Epithelial cell of prostate (primary cell): ENCODE measurements around a stretch of chr1.

DNA sequence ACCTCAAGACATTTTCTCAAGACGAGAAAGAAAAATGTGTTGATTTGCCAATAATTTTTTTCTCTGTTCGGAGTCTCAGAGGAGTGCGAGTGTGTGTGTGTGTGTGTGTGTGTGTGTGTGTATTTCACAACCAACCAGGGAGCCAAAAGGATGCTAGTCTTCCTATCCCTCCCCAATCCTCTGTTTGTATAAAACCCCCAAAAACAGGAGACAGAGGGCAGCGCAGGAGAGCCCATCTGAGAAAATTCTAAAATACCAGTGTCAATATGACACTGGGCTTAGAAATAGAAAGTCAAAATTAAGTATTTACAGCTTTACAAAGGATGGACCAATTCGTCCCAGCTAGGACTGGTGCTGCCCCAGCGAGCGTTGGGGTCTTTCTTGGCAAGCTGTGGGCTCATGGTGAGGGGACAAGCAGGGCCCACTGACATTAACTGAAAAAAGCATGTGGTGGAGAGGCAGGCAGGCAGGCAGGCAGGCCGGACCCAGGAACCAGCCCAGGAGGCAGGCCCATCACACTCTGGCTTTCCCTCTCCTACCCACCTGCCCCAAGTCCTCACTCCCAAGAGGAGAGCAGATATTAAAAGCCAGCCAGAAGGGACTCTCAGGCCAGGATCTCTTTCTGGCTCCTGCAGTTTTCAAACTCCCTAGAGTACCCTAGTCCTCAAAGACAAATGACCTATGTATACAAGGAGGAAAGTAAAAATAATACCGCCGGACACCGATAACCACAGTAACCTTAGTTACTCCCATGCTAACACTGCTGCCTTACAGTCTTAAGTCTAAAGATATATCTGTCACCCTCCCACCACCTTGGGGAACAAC is 3.5 kb upstream of the ALDH4A1 start:
- RRBS: no CpG with 5 or more reads among the region's 11 CpGs

DNA sequence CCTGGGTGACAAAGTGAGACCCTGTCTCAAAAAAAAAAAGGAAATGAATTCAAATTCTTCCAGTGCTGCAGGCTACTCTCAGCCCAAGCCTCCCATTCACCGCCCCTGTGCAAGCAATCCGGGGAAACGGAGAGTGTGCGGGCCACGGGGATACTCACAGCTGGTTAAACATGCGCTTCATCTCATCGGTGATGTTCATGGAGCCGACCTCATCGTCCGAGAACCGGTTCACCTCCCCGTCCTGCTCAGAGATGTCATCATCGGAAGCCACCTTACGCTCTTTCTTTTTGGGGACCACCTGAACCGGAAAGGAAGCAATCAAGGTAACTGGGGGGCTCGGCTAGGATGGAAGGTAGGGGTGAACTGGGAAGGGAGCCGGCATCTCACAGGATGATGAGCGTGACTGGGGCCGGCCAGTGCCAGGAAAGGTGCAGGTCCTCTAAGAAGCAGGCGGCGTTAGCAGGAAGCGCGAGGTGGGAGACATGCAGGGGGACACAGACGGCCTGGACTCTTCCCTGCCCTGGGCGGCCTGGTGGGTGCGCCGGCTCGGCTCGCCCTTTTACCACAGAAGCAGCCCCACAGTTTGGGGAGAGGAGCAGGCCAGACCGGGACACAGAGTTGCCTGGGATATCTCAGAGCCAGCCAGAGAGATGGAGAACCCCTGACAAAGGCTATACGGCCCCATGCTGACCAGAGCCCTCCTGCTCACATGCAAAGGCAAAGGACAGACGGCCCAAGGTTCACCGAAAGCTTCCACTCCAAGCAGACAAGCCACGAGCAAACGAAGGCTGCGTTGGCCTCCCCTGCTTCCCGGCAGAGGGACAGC is 14.6 kb upstream of the ALDH4A1 start:
- RRBS: 95% methylated on average over 17 of the region's 37 CpGs

GRCh38 chr1:18957236-18957562 is 723 bp upstream of the IFFO2 start:
- RRBS: 24% methylated on average over 10 of the region's 21 CpGs

DNA sequence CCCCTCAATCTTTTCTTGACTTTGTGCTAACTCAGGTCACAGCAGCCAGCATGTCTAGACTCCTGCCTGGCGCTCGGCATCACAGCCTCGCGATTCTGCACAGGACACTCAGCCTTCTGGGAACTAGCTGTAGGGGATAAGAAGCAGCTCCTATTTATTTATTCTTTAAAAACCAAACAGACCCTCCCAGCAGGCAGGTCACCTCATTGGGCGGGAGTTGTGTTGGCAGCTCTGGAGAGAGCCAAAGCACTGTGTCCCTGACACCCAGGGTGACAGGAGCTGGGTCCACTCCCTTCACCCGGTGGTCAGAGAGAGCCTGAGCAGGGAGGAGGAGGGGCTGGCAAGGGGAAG is 79.5 kb upstream of the IFFO2 start:
- RRBS: 10% methylated on average over 1 of the region's 6 CpGs

DNA sequence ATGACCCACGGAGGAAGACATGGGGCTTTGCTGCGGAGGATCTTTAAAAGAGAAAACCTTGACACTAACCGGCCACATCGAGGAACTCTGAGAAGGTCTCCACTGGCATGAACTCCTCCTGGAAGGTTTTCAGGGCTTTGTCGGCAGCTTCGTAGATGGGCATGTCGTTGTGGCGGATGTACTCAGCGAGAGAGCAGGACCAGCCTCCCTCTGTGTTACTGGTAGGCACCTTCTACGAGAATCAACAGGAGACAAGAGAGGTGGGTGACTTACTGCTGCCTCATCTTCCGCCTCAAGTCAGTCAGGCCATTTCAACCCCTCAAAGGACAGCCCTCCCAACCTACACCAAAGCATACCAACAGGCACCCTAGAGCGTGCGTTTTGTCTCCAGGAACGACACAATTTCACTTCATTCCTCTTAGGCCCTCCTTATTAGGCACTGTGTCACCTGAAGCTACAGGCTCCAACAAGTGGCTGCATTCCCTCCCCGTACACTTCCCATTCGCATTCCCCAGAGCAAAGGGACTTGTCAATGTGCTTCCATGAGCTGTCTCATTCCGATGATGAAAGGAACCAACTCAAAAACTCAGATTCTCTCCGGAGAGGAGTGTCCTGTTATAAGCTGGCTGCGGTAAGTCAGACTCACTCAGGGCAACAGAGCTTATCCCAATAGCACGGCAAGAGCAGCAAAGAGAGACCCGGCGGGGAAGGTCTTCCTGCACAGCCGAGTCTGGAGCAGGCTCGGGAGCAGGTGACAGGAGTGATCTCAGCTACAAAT is 120.4 kb upstream of the IFFO2 start:
- RRBS: 67% methylated on average over 4 of the region's 24 CpGs

GRCh38 chr1:19125937-19126191 is 84.2 kb downstream of the UBR4 start:
- RRBS: no CpG with 5 or more reads among the region's 1 CpG

DNA sequence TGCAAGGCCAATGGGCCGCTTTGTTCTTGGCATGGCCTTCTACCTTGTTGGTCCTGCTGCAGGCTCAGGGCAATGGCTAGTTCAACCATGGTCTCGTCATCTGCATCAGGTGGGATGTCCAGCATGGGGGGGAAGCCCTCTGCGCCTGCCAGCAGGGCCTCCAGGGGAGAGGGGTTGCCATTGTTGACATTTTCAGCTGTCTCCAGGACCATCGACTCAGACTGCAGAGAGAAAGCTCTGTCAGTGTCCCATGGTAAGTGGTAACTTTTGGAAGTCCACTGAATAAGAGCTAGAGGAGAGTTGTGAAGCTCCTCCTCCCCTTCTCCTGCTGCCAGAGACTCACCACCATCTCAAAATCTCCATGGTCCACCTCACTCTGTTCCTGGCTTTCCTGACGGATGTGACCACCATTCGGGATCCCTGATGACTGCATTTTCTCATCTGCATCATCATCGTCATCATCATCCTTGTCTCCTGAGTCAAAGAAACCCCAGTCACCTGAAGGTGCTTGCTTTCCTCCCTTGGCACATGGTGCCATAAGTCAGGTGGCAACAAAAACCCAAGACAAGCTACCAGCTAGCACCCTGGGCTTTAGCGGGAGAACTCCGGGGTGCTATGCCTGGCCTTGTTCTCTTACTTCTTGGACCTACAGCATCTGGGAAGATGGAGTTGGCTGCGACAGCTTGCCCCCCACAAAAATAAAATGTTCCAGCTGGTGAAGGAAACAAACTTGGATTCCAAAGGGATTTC is 68.6 kb downstream of the UBR4 start:
- RRBS: no CpG with 5 or more reads among the region's 10 CpGs

DNA sequence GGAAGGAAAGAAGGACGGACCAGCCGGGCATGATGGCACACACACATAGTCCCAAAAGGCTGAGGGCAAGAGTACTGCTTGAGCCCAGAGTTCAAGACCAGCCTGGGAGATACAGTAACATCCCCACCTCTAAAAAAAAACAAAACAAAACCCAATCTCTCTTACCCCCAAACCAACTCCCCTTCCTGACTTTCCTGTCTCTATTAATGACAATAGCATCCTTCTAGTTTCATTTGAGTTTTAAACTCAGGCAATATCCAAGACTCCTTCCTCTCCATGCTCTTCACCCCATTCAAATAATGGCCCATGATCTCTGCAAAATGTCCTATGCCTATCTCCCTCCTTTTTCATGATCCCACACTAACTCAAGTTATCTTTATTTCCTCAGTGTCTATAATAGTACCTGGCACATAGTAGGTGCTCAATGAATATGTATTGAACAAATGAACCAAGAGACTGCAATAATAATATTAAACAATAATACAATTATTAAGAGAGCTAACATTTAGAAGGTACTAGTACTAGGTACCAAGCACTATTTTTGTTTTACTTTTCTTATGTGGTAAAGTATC is 28.7 kb downstream of the UBR4 start:
- RRBS: no CpG with 5 or more reads among the region's 2 CpGs

DNA sequence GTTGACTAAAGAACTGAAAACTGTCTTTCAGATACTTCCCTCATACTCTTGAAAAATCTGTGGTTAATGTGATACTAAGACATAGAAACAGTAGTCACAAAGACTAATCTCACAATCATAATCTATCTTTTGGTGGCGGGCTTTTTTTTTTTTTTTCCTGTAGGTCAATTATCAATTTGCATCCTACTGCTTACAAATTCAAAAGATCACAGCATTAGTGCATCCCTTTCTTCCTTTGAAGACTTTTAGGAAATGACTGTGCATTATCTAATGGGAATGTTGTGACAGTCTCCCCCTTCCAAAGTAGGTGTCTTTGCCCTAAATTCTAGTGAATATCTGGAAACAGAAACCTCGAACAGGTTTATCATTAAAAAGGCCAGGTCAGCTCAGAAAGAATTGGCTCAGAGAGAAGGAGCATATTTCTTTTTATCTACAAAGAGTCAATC is 4.5 kb downstream of the UBR4 start:
- RRBS: no CpG with 5 or more reads among the region's 2 CpGs

DNA sequence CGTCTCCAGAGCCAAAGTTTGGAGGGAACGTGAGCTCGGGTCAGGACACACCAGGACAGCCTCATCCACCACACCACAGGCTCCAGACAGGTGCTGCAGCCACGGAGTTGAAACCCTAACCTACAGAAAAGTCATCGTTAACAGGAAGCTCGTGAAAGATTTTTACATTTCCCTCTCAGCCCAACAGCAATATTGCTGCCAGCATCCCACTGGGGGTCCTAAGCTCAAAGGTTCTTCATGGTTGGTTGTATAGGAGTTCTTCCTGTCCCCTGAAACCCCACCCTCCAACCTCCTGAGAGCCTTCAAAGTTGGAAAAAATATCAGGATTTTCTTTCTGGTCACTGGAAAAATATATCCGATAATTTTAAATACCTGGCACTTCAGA is 11.0 kb downstream of the EMC1 start:
- RRBS: no CpG with 5 or more reads among the region's 7 CpGs

DNA sequence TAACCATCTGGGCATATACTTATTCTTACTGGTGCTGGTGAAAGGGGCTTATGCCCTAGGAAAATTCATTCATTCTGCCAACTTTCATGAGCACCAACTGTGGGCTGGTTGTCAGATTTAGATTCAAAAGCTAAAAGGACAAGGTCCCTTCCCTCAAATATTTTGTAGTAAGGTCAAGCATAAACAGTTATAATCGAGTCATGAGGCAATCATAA is 18.1 kb downstream of the MRTO4 start:
- RRBS: no CpG with 5 or more reads among the region's 1 CpG

DNA sequence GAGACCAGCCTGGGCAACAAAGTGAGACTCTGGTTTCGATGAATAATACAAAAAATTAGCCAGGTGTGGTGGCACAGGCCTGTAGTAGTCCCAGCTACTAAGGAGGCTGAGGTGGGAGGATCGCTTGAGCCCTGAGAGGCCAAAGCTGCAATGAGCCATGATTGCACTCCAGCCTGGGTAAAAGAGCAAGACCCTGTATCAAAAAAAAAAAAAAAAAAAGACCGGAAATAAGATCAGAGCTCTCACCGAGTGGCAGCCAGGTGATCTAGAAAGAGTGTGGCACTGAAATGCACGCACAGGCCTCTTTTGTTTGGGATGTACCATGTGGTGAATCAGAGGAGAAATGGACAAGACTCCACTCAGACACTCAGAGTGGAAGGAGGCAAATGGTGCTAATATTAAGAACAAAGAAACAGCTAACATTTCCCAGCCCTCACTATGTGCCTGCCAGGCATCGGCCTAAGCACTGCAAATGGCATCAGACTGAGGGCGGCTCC is 16.0 kb downstream of the AKR7A3 start:
- RRBS: no CpG with 5 or more reads among the region's 7 CpGs

DNA sequence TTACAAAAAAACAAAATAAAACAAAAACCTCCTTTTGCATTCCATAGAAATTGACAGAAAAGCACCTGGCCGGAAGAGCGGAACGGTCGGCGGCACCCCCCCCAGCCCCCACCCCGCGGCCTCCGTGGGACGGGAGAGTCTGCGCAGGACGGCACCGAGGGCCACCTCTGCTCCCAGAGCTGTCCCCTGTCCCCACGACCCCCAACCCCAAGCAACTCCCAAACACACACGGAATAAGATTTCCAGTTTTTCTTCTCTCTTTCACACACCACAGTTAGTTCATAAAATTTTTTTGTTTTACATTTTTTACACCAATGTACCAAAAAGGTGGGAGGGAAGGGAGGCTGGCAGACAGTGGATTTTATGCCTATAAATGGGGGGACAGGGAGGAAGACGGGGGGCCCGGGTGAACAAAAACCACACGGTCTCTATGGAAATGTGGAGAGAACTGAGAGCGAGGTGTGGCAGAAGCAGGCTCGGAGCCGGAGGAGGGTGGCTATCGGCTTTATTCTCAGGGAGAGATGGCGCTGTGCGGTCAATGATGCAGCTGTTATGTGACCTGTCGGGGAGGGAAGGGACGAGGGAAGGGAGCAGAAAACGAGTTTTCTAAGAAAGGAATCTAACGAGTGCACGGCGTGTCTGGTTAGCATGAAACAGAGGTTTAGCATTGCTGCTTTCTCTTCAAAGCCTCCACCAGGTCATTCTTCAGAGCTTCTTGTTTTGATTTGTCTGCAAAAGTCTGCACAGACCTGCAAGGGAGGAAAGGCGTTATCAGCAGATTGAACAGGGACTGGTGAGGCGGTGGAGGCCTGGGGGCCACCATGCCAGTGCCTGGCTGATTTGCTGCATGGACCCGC is 27.0 kb downstream of the SLC66A1 start:
- RRBS: 70% methylated on average over 5 of the region's 32 CpGs

DNA sequence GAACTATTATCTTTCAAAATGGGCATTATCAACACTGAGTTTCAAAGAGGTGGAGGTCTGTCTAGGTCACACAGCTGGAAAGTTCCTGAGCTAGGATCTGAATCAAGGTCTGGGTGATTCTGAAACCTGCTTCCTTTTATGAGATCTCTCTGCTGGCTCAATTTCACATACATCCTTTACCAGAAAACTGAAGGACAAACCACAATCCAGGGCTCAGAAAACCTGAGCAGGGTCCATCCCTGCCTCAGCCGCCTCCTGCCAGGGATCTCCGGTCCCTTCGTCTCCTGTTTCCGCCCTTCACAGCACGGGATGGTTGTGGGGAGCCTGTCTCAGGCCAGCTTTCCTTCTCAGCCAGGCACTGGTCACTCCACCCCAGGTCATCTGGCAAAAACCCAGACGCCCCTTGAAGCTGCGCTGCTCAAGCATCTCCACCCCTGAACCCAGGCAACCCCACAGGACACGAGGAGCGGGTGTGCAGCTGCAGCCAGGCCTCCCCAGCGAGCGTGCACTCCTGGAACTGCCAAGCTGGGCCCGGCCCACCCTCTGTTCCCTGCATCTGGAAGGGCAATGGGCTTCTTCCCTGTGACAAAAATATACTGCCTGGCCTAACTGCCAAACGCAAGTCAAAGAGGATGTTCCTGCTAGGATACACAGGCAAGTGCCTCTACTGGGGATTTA is 39.6 kb downstream of the SLC66A1 start:
- RRBS: no CpG with 5 or more reads among the region's 13 CpGs

DNA sequence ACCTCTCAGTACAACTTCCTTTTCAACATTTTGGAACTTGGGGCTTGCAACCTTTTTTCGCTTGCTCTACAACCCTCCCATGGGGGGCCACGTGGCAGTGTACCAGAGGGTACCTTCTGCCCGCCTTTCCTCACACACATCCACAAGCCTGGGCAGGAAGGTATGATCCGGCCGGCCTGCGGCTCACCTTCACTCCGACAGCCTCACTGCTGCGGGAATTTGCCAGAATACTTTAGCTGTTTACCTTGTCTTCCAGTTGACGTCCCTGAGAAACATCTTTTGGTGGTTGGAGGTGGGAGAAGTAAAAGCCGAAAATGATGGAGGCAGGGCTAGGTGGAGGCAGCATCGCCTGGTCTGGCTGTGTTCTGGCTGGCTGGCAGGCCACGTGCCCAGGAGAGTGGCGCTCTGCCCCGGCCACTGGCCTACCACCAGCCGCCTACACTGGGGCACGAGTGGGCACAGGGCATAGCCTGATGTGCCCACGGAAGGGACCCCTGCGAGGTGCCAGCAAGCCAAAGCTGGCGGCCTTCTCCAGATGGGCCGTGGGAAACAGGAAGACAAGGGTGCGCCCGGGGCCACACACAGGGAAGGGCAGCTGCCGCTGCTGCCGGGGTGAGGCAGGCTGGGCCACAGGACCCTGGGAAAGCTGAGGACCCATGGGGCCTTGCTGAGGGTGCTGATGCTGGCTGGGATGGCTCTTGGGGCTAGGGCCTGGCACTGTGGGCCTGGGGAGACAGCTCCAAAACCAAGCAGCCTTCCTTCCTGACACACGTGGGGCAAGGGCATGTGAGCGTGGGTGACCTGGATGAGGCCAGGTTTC is 40.6 kb downstream of the SLC66A1 start:
- RRBS: no CpG with 5 or more reads among the region's 26 CpGs

DNA sequence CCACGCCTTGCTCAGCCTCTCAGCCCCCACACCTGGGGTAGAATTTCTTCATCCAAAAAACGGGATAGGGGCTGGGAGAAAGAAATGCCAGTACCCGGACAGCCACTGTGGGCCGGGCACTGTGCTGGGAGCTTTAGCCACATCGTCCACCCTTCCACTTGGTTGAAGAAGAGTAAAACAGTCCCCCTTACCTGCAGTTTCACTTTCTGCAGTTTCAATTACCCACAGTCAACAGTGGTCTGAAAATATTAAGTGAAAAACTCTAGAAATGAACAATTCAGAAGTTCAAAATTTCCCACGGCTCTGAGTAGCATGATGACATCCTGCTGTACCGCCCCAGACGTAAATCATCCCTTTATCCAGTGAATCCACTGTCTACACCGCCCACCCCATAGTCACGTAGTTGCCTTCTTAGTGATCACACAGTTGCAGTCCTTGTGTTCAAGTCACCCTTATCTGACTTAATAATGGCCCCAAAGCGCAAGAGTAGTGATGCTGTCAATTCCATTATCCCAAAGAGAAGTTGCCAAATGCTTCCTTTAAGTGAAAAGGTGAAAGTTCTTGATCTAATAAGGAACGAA is 25.8 kb downstream of the CAPZB start:
- RRBS: no CpG with 5 or more reads among the region's 12 CpGs

DNA sequence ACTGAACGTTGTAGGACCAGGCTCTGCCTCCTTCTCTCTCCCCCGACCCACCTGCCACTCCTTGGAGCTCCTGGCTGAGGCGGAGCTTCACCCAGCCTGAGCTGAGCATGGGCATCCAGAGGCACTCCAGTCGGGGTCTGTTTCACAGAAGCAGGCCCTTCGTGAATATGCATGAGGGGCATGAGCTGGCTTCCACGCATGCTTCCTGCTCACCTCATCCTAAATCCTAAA is 24.1 kb downstream of the CAPZB start:
- RRBS: no CpG with 5 or more reads among the region's 6 CpGs

DNA sequence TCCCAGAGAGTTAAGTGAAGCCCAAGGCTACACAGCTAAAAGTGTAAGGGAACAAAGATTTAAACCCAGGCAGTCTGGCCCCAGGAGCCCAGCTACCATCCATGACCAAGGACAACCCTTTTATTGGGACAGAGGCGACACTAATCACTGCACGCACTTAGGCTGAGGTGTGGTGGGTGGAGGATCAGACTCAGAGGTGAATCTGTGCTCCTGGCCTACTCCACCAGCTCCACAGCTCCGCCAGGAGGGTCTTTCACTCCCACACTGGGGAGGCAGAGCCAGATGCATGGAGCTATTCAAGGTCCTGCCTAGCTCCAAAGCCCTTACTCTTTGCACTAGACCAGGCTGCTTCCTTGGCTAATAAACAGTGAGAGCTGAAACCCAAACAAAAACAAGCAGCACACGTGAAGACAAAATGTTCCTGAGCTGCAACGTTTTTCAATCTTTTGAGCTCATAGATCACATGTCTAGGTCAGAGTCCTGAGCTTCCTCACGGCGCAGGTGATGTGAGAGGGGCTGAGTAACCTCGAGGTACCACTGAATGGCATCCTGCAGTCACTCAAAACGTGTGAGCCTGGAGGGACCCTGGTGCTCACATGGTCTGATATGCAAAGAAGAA is 19.3 kb downstream of the CAPZB start:
- RRBS: no CpG with 5 or more reads among the region's 9 CpGs

GRCh38 chr1:19476399-19477226 is 8.7 kb downstream of the CAPZB start:
- RRBS: 80% methylated on average over 1 of the region's 12 CpGs

DNA sequence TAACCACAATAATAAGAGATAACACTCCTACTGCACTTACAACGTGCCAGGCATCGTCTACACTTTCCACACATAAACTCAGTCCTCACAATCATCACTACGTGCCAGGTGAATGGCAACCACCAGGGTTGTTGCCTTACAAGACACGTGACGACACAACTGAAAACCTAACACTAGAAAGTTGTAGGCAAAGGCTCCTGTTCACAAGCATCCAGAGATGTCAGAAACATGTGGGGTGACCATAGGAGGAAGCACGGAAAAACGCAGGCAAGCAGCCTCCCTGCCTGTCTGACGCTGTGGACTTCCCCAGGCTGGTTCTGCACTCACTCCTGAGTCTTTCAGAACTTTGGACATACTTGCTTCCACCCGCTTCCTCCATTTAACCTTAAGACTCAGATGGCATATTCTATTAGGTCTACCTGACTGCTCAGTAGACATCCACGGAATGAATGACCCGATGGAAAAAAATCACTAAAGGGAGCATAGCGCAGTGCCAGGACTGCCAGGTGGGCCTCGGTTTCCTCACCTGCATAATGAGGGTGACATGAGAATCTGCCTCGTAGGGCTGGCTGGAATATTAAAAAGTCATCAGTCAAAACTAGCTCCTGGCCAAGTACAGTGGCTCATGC is 6.9 kb downstream of the CAPZB start:
- RRBS: no CpG with 5 or more reads among the region's 14 CpGs